Cardiac muscle cell (in vitro differentiated cells and primary cell): ENCODE measurements around a stretch of chr6.

- RAMPAGE, long total RNA, result no peak
- RRBS, result 5% methylated on average over 5 of the region's 78 CpGs
These were observed 91.9 kb upstream of the PRDM1 start for GRCh38 chr6:105994013-105994921.

DNA sequence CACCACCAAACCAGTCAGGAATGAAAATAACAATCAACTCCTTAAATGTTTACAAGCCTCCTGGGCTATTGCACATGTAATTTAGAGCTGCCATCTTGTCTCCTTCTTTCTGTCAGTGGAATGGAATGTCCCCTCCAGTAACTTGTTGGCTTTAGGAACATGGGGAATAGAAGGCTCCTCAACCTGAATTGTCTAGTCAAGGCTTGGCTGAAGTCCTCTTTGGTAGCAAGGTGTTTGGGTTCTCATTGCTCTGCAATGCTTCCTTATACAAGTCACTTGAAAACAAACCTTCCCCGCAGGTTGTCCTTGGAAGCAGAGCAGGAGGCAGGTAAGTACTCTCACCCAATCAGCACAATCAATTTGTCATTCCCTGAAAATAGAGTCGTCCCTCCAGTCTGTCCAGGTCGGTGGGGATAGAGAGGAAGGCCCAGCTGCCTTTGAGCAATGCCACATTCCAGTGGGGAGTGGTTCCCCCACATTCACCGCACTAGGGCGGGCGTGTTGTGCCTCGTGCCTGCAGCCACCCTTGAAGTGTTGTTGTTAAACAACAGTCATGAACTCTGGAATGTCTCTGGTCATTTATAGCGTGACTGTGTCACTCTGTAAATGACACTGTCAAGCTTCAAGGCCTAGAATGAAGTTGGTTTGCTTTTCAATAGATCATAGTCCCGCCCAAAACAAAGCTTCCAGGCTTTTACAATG, 33.3 kb downstream of the PRDM1 start:
- RAMPAGE, long total RNA, result no peak
- RRBS, result no CpG with 5 or more reads among the region's 9 CpGs

DNA sequence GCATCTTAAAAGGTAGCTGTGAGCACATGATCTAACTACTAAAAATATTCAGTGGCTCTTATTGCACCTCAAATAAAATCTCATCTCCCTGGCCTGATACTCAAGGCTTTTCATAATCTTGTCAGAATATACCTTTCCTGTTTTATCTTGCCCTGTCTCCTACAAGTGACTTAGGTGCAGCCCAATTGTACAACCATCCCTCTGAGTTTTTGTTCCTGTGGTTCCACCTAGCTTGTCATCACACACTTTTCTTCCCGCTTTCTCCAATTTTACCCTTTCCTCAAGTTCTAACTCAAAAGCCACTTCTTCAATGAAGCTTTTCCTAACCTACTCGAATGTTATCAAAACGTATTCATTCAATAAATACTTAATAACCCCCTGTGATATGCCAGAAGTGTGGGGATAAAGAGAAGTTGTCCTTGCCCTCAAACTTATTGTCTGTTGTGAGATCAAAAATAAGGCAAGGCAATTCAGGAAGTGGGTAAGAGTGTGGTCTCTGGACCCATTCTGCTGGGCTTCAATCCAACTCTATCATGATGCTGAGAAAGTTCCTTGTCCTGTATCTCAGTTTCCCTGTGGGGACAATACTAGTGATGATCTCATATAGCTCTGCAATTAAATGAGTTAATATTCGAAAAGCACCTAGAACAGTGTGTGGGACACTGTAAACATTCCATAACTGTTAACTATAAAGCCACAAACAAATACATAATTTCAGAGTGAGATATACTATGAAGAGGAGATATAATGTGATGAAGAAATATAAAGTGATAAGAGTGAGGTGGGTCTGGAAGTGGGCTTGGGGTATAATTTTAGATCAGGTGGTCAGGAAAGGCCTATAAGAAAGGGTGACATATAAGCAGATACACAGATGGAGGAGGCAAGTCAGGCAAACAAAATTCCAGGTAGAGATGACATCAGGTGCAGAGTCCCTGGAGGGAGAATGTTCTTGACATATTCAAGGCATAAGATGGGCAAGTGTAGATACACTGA, 92.8 kb downstream of the PRDM1 start:
- RAMPAGE, long total RNA, result no peak
- RRBS, result no CpG with 5 or more reads among the region's 4 CpGs

GRCh38 chr6:106516524-106516904, 112.8 kb downstream of the RTN4IP1 start:
- RAMPAGE, long total RNA, result no peak
- RRBS, result no CpG with 5 or more reads among the region's 2 CpGs

GRCh38 chr6:106522318-106523109, 106.8 kb downstream of the RTN4IP1 start:
- RAMPAGE, long total RNA, result no peak
- RRBS, result no CpG with 5 or more reads among the region's 7 CpGs

DNA sequence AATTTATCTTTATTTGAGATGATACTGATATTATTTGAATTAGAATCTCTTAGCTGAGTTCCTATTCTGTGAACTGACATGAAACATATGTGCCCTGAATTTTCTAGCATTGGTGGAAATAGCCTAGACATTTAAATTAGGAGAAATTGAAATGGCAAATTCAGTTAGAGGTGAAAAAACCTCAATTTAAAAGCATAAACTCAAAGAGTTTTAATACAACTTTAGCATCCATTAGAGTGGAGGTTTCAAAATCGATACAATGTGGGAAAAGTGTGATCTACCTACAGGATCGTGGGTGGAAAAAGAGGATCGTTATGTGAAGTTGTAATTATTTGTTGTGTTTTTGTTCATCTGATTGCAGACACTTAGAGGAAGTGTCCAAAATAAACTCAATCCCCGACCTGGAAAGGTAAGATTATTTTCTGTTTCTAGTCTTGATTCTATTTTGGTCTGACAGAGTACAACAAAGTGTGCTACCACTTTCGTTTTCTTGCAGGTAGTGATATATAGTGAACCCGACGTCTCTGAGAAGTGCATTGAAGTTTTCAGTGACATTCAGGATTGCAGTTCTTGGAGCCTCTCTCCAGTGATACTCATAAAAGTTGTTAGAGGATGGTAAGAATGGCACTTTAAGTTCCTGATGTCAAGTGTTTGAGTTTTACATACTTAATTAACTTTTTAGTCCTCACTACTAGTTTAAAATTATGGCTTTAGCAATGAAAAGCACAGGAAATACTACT, 104.4 kb downstream of the RTN4IP1 start:
- RAMPAGE, long total RNA, result no peak
- RRBS, result no CpG with 5 or more reads among the region's 7 CpGs

DNA sequence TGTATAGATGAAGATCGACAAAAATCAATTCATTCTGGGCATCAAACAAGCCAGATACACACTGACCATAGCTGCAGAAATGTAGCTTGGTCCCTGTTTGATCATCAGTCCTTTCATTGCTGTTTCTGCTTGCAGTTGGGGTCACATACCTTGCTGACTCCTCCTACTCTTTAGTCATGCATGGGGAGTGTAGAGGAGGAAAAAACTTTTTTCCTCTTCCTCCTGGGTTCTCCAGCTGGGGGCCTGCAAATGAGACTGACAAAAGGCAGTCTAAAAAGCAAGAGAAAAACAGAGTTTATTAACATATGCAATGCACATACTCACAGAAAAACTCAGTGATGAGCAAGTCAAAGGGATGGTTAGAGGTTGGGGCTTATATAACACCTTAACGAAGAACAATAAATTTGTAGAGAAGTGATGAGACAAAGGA, 105.8 kb downstream of the QRSL1 start:
- RAMPAGE, long total RNA, result no peak
- RRBS, result no CpG with 5 or more reads among the region's 2 CpGs

DNA sequence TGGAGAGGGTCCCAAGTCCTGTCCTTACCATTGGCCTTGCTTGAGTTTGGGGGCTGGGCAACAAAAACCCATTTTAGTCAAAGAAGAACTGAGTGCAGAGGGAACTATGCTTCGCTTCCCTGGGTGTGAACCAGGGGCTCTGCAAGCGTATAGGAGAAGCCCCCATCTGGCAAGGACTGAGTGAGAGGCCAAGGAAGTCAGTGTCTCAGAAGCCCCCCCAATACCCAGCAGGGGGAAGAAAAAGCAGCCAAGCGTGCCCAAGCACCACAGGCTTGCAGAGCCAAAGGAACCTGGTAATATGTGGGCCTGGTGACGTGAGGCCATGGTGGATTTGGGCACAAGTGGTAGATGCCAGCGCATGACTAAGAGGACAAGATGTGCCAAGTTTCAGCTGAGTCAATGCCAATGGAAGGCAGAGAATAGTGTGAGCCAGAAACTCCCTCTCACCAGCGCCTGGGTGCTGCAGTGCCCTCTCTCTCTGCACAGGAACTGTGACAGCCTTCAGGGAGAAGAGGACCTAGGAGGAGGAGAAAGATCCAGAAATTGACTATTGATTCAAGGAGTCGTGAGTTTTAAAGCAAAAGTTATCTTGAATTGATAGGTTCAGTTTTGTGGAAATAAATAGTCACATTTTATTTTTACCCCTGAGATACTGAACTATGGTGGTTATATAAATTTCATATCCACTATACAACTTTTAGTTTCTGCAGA, 110.0 kb downstream of the QRSL1 start:
- RAMPAGE, long total RNA, result no peak
- RRBS, result no CpG with 5 or more reads among the region's 7 CpGs

DNA sequence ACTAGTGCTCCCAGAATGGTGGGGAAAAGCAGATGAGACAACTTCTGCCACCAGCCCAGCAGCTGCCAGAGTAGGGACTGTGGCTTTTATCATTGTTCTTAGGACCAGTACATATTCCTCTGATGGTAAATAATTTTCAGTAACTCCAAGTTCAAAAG, 112.3 kb downstream of the QRSL1 start:
- RAMPAGE, long total RNA, result no peak

GRCh38 chr6:106781915-106782568, 152.7 kb downstream of the QRSL1 start:
- RAMPAGE, long total RNA, result no peak
- RRBS, result no CpG with 5 or more reads among the region's 9 CpGs

DNA sequence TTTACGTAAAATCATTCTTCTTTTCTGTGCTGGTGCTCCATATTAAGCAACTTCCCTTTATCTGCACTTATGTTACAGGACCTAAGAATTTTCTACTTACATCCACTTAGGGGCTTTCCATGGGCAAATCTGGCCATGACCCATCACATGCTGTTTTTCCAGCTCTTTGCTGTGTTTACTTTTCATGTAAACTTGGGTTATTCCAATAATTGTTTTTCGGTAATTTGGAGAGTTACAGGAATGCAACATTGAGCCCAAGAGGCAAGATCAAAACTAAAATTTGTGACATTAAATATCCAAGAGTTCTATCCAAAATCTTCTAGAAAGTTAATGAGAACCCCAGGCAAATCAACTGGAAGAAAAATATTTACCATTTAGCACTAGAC, 156.3 kb downstream of the QRSL1 start:
- RAMPAGE, long total RNA, result no peak
- RRBS, result no CpG with 5 or more reads among the region's 2 CpGs

DNA sequence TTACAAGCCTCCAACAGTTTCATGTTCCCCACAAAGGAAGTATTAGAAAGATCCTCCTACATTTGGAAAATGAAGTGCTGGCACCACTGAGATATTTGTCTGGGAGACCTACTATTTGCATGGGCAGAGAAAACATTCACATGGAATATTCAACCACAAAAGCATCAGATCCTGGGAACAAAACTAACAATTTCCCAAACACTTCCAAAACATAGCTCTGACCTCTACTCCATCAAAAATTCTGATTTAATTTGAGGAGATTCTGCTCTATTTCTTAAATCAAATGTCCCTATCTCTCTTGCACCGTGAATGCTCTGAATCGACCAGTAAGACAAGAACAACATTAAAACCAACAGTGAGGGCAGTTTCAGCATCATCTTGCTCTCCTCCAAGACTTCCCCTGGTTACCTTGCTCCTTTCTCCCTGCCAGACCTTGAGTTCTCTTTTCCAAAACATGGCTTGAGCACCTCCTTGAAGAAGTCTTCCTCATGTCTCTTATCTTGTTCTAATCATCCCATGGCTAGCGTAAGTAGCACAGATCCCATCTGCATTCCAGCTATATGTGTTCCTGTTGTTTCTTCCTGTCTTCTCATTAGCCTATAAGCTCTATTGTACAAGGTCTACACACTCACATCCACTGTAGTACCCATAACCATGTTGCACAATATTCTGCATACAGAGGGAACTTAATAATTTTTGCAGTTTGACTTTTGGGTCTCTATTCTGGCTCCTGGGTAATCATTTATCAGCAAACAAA, 157.7 kb downstream of the QRSL1 start:
- RAMPAGE, long total RNA, result no peak
- RRBS, result no CpG with 5 or more reads among the region's 3 CpGs

- RAMPAGE, long total RNA, result no peak
- RRBS, result no CpG with 5 or more reads among the region's 1 CpG
These were observed 61.6 kb downstream of the CD24 start for GRCh38 chr6:106912967-106913205.

DNA sequence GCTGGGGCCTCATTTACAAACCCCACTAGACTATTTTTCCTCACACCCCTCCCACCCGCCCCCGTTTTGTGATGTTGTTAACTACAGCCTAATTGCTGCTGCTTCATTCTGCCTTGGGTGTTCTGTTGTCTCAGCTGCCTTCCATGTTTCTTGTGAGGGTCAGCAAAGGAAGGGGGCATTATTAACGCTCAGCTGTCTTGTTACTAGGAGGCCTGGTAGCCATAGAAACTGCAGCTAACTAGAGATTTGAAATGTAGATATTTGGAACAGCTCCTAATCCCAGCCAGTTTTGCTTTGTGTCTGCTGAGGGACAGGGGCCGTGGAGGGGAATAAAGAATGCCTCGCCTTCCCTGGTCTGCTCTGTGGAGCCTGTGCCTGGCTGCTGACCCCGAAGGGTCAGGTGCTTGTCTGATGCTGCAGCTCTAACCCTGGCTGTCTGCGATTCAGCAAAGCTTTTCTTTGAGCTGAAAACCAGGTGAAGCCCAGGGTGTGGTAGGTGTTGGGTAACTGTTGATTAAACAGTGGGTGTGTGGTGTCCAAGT, 18.4 kb downstream of the MTRES1 start:
- RAMPAGE, long total RNA, result no peak
- RRBS, result no CpG with 5 or more reads among the region's 7 CpGs

- RAMPAGE, long total RNA, result no peak
- RRBS, result no CpG with 5 or more reads among the region's 2 CpGs
These were observed 703 bp upstream of the BEND3 start for GRCh38 chr6:107116136-107116300.

- RAMPAGE, long total RNA, result no peak
- RRBS, result no CpG with 5 or more reads among the region's 22 CpGs
These were observed 1.2 kb upstream of the BEND3 start for GRCh38 chr6:107116301-107117099.

GRCh38 chr6:107152484-107153122, 37.3 kb upstream of the BEND3 start:
- RAMPAGE, long total RNA, result no peak
- RRBS, result no CpG with 5 or more reads among the region's 4 CpGs

DNA sequence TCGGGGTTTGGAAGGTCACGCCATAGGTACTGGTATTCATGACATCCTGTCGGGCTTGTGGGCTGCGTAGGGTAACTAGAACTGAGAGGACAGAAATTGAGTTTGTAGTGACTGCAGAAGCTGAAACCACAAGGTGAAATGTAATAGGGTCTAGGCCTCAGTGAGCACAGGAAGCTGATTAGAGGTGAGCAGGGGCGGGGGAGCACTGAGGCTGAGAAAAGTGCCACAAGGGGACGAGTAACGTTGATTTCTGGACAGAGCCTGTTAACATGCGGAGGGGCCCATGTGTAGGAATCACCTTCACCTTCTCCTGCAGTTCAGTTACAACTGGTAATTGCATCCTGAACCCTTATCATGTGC, 128.9 kb downstream of the SOBP start:
- RAMPAGE, long total RNA, result no peak
- RRBS, result no CpG with 5 or more reads among the region's 8 CpGs

DNA sequence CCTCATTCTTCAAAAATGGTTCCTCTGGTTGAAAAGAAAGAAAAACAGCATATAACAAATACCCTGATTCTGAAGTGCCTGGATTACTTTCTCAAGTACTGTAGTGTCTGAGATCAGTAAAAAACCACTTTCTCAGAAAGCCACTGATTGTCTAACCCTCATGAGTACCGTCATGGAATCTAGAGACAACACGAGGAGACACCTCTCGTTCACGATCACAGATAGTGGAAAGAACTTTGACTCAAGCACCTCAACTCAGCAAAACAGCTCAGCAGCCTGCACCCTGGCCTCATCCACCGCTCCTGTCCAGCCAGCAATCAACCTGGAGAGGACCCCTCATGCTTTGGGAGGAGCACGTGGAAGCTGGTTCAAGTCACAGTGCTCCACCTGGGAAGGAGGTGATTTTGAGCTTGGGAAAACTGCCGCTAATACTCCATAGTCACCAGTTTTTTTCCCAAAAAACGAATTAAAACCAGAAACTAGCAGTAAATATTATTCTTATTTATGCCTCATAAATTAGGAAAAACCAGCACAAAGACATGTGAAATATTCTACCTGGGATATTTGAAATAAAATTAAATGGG, 970 bp downstream of the SCML4 start:
- RAMPAGE, long total RNA, result no peak
- RRBS, result no CpG with 5 or more reads among the region's 8 CpGs

DNA sequence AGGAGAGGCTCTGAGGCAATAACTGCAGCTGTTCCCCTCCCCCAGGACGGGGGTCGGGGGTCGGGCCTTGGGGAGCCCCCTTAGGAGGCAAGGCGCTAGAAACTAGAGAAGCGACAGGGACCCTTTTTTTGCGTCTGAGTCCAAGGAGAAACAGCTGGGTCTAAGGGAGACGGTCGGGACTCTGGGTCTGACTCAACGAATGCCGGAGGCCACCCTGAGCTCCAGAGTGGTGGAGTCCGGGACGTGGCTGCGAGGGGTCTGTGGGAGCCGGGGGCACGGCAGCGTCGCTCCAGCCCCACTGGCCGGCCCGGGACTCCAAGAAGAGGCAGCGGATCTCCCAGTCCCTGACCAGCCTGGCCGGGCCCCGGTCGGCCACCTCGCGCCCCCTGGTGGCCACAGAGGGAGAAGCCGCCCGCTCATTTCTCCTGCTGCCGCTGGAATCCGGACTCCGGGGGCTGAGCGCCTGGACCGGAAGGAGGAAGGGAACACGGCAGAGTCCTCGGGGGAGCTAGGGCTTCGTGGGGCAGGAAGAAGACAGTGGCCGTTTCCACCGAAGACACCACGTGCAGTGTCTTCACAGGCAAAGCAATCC, 24.0 kb upstream of the SCML4 start:
- RAMPAGE, long total RNA, result no peak
- RRBS, result 3% methylated on average over 15 of the region's 38 CpGs